ENCODE measurements around a stretch of chr5.

GRCh38 chr5:177211043-177211564 is 77.5 kb downstream of the NSD1 start:
- PRO-cap, result no peak

DNA sequence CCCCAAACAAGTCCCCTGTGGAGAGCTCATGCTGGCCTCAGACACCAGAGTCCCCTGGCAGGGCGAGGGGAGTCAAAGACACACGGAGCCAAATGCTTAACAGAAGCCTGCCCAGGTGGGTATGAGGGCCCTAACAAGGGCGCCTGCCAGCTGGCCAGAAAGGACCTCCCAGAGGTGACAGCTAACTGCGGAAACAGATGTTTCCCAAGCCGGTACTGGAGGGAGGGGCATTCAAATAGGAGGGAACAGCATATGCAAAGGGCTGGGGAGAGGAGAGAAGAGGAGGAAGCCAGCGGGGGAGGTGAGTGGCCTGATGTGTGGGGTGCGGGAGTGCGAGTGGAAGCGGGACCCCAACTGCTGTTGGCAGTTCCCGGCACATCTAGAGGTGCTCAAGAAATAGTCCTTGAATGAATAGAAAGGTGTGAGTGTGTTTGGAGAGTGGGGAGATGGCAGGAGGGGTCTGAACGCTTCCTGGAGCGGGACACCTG is 858 bp downstream of the MXD3 start:
- PRO-cap, result no peak

DNA sequence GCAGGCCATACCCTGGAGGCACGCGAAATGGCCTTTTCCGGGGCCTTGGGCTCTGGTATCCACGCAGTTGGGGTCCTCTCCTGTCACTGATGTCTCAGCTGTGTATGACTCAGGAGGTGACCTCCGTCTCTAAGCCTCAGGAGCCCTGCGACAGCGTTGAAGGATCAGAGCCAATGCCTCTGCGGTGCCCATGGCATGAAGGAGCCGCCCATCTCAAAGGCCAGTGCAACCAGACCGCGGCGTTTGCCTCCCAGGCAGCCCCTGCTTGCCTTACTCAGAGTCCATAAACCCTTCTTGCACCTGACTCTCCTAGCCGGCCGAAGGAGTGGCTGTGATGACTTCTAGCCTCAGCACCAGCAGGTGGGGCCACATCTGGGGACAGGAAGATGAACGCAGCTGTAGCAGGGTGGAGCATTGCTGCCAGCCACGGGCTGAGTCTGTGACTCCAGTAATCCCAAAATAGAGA is 1.1 kb upstream of the MXD3 start:
- PRO-cap, result no peak

GRCh38 chr5:177358352-177358724 is 614 bp downstream of the RGS14 start:
- PRO-cap, result no peak

- PRO-cap, result bidirectional peak, plus-strand start at chr5:177366981, minus-strand start at chr5:177367055; unidirectional peak, minus-strand start at chr5:177367133
Measured at GRCh38 chr5:177366473-177367805, 9.2 kb downstream of the RGS14 start.

DNA sequence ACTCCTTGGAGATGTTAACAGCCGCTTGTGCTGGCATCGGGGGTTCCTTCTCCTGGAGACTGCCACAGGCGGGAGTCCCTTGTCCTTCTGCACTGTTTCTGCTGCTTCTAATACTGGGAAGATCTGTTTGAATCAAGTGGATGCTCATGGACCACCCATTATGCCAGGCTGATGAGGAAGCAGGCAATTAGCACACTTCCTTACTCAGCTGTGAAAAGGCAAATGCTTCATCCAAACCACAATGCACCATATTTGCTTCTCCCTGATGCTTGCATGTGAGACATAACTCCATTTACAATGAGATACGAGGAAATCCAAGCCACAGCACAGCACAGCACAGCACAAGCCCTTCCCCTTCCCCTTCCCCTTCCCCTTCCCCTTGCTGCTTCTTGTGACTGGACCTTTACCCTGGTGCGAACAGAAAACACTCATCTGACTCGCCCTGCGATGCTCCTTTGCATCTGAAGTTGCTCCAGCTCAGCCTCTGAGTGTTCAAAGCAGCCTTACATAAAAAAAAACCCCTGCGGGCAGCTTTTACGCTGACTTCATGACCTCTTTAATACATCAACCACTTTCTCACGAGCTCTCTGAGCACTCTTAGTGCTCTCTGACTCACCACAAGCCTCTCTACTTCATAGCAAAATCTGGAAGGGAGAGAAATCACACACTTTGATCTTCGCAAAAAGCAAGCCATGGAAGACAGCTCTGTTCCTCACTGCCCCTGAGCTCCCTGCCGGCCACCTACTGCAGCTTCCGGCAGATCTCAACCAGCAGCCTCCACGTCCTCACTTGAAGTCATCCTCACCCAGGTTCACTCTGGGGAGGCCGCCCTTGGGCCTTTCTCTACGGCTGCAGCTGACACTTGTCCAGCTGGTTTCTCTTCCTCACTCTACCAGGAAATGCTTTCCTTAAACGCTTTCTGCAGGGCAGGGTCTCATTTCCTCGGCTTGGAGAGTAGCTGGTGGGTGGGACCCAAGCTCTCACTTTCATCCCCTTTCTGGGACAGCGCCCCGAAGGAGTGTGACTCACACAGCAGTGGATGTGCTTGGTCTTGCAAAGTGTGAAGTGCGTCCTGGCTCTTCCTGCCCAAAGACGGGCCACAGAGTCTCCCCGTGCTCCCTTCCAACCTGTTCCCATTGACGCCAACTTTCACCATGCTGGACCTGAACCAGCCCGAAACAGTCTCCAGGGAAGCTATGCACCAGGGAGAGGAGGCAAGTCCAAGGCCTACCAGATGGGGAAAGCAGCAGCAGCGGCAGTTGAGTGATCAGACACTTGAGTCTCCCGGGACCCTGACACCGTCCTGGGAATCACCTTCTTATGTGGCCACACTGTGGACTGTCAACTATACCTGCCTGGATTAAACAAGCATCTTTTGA is 5.3 kb downstream of the SLC34A1 start:
- PRO-cap, result no peak

GRCh38 chr5:177434187-177434755 is 7.8 kb downstream of the GRK6 start:
- PRO-cap, result no peak

DNA sequence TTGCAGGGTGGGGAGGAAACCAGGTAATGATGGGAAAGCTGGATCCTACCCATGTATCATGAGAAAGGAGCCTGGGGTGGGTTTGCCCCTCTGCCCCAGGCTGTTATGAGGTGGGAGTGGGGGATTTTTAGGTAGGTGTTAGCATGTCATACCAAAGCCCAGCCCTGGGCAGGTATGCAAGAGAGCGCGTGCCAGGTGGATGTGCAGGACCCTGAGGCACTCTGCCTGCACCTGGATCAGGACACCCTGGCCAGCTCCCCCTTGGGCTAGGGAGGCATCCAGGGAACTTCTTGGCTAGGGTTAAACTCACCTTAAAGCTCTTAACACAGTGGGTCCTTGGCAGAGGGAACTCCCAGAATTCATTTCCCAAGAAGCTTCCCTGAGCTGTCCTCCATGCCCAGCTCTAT is 2.5 kb upstream of the PRR7 start:
- PRO-cap, result no peak

DNA sequence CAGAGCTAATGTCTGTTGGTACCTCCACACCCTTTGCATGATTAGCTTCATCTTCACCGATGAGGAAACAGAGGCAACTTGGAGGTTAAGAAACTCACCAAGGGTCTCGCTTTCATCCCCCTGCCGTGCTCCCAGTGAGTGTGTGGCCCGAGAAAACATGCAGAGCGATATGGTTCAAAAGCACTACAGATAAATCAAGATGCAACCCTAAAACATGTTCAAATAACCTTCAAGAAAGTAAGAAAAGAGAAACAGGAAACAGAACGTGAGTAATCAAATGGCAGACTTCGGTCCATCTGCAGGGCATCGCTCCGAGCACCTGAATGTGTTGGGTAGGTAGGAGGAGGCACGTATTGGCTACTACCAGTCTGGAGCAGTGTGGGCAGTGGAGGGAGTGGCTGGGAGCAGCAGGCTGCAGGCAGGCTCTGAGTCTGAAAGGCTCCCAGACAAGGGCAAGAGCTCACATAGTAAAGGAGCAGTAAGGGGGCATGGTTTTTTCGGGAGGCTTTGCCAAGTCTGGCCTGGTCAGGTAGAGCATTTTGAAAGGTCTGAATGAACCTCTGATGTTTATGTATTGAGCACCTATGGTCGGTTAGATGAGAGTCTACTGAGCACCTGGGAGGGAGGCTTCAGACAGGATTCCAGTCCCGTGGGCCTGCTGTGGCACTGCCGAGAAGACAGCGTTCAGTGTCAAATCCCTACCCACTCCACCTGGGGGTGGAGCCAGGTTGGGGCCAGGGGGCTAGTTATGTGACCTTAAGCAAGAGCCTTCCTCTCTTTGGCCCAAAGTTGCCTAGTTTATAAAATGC is 5.5 kb downstream of the PRR7 start:
- PRO-cap, result no peak

DNA sequence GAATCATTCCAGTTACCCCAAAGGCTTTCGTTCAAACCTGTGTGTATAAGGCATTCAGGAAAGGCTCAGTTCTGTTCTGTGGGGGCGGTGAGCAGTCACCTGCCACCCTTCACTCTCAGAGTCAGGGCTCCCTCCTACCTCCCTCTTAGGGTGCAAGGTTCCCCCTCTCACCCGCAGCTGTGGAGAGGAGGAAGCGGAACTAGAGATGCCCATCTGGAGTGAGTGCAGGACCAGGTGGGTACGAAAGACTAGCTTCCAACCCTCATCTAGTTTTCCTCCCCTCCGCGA is 7.1 kb downstream of the PRR7 start:
- PRO-cap, result no peak

DNA sequence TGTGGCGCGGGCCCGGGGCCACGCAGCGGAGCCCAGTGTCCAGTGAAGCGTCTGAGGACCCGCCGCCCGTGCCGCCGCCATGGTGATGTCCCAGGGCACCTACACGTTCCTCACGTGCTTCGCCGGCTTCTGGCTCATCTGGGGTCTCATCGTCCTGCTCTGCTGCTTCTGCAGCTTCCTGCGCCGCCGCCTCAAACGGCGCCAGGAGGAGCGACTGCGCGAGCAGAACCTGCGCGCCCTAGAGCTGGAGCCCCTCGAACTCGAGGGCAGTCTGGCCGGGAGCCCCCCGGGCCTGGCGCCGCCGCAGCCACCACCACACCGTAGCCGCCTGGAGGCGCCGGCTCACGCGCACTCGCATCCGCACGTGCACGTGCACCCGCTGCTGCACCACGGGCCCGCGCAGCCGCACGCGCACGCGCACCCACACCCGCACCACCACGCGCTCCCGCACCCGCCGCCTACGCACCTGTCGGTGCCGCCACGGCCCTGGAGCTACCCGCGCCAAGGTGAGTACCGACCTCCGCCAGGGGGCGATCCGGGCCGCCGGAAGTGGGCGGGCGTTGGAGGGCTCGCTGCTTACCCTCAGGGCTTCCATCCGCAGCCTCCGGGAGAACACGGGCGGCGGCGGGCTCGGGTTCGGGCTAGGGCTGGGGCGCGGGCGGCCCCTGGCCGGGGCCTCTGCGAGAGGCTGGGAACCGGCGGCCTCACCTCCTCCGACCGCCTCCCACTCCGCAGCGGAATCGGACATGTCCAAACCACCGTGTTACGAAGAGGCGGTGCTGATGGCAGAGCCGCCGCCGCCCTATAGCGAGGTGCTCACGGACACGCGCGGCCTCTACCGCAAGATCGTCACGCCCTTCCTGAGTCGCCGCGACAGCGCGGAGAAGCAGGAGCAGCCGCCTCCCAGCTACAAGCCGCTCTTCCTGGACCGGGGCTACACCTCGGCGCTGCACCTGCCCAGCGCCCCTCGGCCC is 8.7 kb downstream of the PRR7 start:
- PRO-cap, result bidirectional peak, plus-strand start at position 600 of the sequence, minus-strand start at position 262 of the sequence; bidirectional peak, plus-strand start at position 910 of the sequence, minus-strand start at position 726 of the sequence

GRCh38 chr5:177469217-177469803 is 4.1 kb downstream of the DBN1 start:
- PRO-cap, result no peak

GRCh38 chr5:177489313-177489635 is 8.1 kb downstream of the PDLIM7 start:
- PRO-cap, result no peak

DNA sequence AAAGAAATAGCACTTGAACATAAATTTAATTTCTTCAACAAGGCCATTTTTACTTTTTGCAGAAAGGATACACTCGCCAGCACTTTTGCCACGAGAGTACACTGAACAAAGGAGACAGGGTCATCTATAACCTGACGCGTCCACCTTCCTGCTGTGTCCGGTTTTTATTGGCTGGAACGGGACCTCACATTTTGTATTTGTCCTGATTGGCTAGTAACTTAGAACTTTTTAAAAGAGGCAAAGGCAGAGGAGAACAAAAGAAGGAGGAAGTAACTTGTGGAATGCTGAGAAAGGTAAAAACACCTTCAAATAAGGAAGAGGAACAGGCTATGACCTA is 17.0 kb upstream of the TMED9 start:
- PRO-cap, result no peak

DNA sequence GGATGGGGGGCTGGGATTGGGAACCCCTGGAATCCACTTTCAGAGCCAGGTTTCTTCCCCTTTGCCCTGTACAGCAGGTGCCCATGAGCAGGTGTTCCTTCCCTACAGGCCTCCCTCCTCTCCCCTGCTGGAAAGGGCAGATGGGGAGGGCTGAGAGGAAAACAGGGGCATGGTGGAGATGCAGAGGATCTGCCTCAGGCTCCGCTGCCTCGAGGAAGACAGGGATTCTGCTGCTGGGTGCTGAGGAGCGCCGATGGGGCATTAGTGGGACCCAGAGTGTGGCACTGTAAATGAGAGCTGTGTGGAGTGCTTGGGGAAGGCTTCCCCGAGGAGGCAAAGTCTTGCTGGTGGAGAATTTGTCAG is 12.1 kb downstream of the B4GALT7 start:
- PRO-cap, result no peak

GRCh38 chr5:177616776-177617227 is 16.9 kb downstream of the B4GALT7 start:
- PRO-cap, result no peak

GRCh38 chr5:178090965-178091424 is 22.3 kb upstream of the N4BP3 start:
- PRO-cap, result no peak

- PRO-cap, result no peak
Measured at GRCh38 chr5:178113969-178115091, 998 bp downstream of the N4BP3 start.

DNA sequence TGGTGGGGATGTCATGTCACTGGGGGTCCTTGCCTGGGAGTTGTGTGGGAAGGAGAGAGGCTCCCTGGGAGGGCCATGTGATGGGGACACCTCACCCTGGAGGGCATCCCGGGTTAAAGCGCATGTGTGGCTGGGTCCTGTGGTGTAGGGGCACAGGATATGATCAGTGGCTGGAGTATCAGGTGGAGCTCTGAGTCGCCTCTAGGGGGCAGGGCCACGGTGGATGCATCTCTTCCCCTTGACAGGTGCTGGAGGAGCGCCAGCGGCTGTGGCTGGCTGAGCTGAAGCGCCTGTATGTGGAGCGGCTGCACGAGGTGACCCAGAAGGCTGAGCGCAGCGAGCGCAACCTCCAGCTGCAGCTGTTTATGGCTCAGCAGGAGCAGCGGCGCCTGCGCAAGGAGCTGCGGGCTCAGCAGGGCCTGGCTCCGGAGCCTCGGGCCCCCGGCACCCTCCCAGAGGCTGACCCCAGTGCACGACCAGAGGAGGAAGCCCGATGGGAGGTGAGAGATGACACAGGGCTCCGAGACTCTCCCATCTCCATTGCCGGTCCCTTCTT is 7.6 kb downstream of the N4BP3 start:
- PRO-cap, result no peak

- PRO-cap, result no peak
Measured at GRCh38 chr5:178143539-178144191, 10.0 kb downstream of the NHP2 start.

Data from progenitor cell of endocrine pancreas (in vitro differentiated cells).